Mesenchymal stem cell of the bone marrow (primary cell): Measurements from ENCODE around the genes COX6B1 and ZNF566.

- CAGE, long polyA plus RNA = no peak
Measured at GRCh38 chr19:35214281-35214688, 14.3 kb downstream of the FAM187B start.

- CAGE, long polyA plus RNA = no peak
Measured at GRCh38 chr19:35240125-35240707, 8.6 kb upstream of the LSR start.

DNA sequence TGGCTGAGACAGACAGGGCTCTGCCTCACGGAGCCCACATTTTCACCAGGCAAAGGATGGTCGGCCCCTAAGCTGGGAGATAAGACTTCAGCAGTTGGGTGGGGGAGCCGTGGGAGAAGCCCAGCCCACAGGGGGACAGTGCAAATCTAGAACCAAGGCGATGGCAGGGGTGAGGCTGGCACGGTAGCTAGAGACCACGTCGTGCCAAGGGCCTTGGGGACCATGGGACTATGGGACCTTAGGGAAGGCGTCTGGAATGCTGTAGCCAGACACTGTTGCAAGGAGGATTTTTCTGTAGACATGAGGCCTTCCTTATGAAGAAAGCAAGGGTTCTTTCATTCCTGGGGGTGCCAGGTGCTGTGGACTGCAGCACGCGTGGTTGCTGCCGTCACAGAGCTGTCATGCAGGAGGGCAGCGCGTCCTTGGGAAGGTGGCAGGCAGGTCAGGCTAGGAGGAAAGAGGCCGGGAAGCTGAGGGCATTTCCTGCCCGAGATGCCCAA lies 8.4 kb downstream of the LSR start:
- CAGE, long polyA plus RNA = no peak

DNA sequence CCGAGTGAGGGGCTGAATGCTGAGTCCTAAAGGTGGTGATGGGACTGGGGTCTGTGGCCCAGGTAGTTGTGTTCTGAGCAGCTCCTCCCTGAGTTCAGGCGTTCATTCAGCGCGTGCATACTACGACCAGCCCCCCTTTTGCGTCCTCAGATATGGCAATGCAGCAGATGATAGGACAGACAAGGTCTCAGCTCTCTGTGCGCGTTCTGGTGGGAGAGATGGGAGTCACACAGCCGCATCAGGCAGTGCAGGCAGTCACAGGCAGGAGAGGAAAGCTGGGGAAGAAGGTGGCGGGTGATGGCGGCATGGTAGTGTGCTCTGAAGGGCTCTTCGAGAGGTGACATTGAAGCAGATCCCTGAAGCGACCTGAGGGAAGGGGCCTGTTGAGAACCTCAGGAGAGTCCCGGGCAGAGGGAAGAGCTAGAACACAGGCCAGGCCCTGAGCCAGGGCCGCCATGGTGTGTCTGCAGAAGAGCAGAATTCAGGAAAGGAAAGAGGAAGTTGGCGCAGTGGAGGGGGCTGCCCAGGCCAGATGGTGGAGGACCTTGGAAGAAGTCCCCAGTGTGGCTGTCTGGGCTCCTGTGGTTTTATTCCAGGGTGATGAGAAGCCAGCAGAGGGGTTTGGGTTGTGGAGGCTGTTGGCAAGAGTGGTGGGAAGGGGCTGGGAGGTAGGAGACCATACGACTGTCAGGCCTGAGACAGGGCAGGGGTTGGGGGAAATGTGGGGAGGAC lies 3.4 kb downstream of the USF2 start:
- CAGE, long polyA plus RNA = no peak

DNA sequence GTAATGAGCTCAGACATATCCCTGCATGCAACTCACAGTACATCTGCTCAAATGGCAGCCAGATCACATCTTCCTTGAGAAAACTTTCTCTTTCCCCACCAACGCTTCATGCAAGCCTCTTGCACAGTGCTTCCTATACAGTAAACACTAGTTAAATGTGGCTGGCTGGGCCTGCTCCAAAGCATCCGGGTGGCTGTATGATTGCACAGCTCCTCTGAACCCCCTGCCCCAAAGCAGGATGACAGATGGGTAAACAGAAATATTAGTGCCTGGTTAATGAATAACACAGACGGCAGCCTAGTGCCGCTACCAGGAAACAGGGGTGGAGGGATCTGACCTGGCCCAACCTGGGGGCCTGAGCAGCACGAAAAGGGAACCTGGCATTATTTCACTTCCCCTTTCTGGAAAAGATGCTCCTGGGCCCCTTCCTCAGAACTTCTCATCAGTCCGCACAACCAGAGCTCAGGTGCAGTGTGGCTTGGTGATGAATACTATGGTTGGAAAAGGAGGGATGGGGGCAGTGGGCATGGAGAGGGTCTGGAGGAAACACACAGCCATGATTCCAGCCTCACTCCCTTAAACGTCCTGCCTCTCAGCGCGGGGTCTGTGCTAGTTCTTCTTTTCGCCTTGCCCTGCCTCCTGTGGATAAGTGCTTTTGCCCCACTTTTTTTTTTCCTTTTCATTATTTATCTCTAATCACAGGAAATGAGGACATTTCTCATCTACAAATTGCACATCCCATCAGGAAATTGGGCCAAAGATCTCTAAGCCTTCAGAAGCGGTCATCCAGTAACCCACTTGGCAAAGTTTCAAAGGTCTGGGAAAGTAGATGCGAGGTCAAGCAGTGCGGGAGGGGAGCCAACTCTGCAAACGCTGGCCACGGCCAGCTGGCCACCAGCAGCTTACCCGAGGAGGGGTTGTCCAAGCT lies 11.0 kb downstream of the FFAR2 start:
- CAGE, long polyA plus RNA = no peak

DNA sequence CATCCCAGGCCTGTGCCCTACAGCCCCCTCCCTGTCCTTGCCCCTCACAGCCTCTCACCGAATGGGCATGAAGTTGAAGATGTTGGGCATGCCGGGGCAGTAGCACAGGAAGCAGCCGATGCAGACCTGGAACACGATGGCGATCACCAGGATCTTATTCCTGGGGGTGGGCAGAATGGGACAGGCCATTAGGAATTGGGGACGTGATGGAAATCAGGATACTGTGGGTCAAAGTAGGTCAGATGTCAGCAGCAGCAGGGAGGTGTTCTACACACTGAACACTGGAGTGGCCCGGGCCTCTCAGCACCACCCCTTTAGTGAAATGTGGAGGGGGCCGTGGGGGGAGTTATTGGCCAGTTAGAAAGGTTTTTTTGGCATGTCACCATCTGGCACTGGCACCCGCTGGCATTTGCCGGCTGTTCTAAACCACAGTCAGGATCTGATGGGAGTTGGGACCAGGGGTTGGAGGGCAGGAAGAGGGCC lies 5.6 kb downstream of the TMEM147 start:
- CAGE, long polyA plus RNA = no peak

DNA sequence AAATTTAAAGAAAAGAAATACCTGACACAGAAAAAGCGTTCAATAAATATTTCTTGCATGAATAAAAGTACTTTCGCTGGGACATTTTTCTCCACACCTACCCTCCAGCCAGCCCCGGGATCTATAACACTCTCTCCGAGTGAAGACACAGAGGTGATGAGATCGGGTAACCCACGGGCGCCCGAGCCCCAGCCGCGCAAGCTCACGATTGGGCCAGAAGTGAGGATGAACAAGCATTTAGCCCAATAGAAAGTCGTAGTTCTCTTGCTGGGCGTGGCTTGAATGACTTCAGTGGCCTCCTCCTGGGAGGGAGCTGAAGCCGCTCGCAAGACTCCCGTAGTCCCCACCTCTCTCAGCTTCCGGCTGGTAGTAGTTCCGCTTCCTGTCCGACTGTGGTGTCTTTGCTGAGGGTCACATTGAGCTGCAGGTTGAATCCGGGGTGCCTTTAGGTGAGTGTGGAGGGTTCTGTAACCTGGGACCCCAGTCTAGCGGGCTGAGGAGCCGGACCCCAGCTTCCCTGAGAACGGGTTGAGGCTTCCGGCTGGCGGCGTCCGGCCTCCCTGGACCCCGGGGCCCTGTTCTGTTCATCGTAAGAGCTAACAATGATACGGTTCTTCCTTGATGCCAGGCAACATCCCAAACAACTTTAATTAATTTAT lies at the start of gene COX6B1:
COX6B1 (plus strand) TSS at position 369 of the 659 bp plus-strand sequence.
- CAGE, long polyA plus RNA = no peak

DNA sequence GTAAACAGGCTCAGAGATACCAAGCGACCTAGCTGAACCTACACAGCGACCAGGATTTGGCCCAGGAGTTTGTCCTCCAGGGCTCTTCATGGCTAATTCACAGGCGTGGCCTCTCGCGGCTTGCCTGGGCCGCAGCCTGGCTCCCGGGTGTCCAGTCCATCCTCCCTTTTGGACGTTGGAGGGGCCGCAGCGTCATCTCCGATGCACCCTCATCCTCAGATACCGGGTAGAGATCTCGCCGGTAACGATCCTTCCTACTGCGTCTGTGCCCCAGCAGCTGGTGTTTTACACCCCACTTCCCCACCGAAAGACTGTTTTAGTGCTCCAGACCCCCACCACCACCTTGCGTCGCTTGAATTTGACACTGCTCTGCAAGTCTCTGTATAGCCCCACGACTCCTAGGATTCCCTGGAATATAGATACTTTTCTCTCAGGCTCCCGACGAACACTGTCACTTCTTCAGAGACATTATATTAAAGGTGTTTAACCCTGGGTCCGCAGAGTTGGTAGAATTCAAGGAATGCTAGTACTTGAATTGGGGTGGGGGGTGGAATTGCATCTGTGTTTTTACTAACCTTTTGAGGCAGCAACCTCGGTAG lies 644 bp downstream of the COX6B1 start:
- CAGE, long polyA plus RNA = no peak

GRCh38 chr19:35720514-35720919 lies 2.7 kb downstream of the KMT2B start:
- CAGE, long polyA plus RNA = no peak

GRCh38 chr19:35746316-35746559 lies 787 bp downstream of the PSENEN start:
- CAGE, long polyA plus RNA = no peak

- CAGE, long polyA plus RNA = no peak
Measured at GRCh38 chr19:35750152-35750848, 1.9 kb downstream of the LIN37 start.

GRCh38 chr19:35753670-35754379 lies 3.0 kb downstream of the HSPB6 start:
- CAGE, long polyA plus RNA = no peak

DNA sequence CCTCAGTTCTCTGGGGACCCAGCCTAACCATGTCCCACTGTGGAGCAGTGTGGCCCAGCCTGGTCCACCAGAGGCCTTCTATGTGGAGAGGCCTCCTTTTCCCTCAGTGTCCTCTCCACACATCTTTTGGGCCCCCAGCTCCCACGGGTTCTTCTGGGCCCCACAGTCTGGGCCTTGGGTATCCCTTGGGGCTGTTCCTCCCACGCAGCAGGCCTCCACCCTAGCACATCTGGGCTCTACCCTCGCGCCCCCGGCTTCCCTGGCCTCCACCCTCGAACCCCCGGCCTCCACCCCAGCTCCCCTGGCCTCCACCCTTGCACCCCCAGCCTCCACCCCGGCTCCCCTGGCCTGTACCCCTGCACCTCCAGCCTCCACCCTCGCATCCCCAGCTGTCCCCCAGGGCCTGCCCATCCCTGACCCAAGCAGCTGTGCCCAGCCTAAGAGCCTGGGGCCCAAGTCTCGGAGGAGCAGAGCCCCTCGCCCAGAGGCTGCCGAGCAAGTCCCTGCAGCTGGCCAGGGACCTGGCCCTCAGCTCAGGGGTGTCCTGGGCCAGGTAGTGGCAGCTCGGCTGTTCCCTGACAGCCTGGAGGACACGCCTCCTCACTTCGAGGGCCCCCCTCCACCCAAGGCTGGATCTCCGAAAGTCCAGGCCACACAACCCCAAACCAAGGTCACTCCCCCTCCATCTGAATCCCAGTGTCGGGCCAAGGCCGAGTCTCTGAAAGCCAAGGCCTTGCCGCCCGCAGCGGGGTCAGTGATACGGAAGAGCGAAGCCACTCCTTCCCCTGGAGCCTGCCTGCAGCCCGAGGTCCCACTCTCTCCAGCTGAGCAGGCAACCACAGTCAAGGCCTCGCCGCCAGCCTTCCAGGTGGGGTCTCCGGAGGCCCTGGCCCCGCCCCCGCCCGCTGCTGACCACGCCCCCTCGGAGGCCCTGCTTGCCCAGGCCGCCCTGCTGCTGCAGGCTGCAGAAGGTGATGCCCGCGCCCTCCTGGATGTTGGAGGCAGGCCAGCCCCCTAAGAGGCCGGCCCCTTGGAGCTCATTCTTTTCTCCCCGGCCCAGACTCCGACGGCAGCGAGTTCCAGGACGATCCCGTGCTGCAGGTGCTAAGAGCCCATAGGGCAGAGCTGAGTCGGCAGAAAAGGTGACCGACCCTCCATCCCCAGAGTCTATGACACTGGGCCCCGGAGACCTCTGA lies 7.9 kb upstream of the ARHGAP33 start:
- CAGE, long polyA plus RNA = no peak

- CAGE, long polyA plus RNA = no peak
Measured at GRCh38 chr19:35851252-35851739, 1.0 kb downstream of the NPHS1 start.

DNA sequence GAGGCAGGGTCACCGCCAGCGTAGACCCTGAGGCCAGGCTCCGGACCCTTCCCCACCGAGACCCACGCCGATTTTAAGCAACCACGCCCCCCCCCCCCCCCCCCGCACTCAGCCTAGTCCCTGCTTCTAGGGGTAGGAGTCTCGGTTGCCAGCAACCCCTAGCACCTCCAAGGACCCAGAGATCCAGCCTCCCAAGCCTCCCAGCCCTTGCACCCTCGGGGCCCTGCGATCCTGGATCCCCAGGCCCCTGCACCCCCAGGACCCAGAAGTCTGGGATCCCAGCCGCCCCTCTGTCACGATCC lies 2.4 kb upstream of the HCST start:
- CAGE, long polyA plus RNA = no peak

DNA sequence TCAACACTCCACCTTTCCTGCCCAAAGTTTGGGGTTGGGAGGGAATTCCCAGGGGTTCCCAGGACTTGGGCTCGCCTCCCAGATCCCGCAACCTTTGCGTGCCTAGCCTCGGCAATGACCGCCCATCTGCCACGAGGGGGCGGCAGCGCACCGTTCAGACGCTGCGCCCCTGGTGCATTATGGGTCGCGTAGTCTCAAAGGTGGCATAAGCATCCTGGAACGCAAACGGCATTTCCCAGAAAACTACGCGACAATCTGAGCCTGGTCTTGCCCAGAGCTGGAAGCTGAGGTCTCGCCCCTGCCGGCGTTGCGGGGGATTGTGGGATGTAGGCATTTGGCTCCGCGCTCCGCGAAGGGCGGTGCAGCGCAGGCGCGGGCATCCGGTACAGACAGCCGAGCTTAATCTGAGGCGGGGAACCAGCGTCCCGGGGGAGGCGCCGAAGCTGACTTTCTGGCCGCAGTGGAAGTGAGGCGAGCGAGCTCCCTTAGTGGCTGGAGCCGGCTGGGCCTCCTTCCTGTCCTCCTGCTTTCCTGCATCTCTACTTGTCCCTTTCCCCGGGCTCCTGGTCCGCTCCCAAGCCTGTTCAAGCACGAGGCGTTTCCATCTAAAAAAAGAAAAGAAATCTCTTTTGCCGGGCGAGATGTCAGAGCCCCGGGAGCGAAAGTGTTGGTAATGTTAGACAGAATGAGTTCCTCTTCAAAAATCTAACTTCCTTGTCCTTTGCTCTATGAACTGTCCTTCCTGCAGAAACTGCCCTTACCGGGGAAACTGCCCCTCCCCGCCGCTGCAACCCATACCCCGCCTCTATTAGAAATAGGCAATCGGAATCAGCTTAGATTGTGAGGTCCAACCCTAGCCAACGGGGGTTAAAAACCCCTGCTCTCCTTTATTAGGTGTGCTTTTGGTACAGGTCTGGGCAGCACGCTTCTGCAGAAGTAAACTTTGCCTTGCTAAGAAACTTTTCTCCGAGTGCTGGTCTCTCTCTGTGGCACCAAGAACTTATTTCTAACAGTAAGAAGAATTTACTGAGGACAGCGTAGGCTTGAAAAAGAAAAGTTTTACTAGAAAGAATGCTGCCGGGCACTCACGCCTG lies 11.8 kb upstream of the CAPNS1 start:
- CAGE, long polyA plus RNA = no peak

DNA sequence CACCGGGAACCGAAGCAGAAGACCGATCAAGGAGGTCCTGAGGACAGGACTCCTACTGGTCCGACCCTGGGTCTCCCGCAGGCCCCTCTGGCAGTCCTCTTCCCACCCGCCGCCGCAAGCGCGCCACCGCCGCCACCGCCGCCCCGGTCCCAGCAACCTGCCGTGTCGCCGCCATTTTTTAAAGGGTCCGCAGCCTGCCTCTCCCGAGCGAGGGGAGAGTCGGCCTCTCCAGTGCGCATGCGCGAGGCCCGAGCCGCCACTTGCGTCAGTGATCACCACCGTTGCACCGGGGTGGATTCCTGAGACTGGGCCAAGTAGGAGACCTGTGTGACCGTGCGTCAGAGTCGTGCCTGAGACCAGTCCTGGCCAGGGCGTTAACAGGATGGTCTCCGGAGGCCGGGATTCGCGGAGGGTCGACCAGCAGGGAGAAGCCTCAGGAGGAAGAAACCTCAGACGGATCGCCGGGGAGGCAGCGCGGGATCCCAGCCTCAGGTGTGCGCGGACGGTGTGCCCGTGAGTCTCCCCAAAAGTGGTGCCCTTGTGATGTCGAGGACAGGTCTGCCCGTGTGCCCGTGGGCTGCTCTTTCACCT lies 51.6 kb downstream of the ZNF146 start:
- CAGE, long polyA plus RNA = no peak

DNA sequence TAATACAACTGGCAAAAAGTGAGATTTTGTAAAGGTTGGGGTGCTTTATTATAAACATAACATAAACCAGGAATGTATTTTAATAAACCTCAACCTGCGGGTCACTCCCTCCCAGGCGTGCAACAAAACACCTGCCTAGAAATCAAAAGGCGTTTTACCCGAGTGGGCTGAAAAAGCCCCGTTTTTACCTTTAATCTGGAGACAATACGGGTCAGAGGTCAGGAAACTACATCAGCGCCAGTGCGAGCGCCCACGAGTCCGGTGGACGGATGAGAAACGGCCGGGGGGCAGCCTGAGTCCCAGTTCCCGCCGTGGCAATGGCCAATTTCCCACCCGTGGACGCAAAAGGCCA lies 47.8 kb downstream of the ZFP14 start:
- CAGE, long polyA plus RNA = no peak

DNA sequence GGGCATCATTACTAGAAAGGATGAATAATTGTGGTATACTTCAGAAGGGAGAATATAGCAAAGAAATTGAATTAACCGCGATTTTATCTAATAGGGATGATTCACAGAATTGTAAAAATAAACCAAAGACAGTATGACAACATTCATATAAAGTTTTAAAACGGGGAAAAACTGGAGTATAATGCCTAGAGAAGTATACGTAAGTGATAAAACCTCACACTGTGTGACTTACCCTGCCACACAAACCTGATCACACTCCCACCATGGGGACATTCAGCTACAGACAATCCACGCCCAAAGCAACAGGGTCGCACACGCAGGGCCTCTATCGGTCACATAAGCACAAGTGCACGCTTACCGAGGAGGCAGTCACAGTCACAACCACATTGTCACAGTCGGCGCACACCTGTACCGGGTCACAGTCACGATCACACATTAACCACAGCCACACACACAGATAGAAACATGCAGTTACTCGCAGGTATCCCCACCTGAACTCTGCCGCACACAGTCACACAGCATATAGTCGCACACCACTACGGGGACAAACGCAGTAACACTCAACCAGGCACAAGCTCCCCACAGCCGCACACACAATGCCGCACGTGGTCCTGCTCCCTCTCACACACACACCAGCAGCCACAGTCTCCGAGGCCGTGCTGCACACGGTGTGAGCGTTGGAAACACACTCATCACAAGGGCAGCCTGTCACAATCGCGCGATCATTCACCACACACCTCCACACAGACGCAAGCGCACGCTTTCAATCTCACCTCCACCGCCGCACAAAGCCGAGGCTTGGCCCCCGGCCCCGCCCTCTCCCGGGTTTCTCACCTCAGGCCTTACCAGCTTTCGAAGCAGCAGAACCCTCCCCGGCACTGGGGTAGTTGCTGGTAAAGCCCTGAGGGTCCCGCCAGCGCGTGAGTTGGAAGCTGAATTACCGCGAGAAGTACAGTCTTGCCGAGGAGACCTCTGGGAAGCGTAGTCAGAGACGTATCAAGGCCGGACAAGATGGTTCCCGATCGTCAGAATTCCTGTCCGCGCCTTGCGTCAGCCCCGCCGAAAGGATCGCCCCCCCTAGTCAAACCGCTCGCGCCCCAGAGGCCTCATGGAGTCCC lies at the start of gene ZNF566:
ZNF566 (minus strand) TSS at position 922 of the 1,118 bp plus-strand sequence.
- CAGE, long polyA plus RNA = no peak

GRCh38 chr19:36771169-36771428 lies 1.5 kb downstream of the ZNF850 start:
- CAGE, long polyA plus RNA = no peak